Airway epithelial cell (primary cell): ENCODE measurements around the genes PTHLH, OVCH1, CAPRIN2 and TSPAN11.

- RAMPAGE, long total RNA = no peak
Observed at GRCh38 chr12:27781505-27781985, 1.5 kb upstream of the MANSC4 start.

- RAMPAGE, long total RNA = start-site peak on the minus strand at chr12:27972703-27972836, 428 and 272 reads in 2 replicates
Observed at GRCh38 chr12:27972559-27973213, at the start of gene PTHLH. Gene PTHLH (minus strand): TSS chr12:27972733.

GRCh38 chr12:28130445-28131479 is 59.5 kb upstream of the CCDC91 start:
- RAMPAGE, long total RNA = no peak

DNA sequence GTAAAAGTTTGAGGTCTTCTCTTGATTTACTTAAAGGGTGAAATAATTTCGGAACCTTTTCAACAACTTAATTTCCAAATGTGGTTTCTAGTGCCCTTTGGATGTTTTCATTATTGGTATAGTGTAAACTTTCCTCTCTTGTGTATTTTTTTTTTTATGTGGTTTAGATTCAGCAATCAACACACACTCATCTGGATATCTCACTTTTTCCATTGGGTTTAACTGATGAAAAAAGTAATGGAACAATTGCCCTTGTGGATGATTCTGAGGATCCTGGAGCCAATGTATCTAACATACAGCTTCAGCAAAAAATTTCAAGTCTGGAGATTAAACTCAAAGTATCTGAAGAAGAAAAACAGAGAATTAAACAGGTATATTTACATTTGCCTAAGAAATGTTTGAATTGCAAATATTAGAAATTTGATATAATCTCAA is 116.3 kb downstream of the CCDC91 start:
- RAMPAGE, long total RNA = no peak

GRCh38 chr12:28640472-28640739 is 450.1 kb downstream of the CCDC91 start:
- RAMPAGE, long total RNA = no peak

DNA sequence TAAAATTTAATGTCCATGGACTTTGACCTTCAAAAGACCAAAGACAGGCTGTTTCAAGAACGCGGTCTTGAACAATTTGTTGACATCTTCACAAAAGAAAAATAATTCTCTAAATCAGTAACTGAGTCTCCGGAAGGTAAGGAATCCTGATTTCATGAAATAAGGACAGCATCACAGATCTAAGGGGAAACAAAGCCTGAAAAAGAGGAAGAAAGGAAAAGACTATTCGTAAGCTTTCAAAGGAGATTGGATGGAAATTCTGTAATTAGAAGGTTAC is 107.3 kb upstream of the FAR2 start:
- RAMPAGE, long total RNA = no peak

DNA sequence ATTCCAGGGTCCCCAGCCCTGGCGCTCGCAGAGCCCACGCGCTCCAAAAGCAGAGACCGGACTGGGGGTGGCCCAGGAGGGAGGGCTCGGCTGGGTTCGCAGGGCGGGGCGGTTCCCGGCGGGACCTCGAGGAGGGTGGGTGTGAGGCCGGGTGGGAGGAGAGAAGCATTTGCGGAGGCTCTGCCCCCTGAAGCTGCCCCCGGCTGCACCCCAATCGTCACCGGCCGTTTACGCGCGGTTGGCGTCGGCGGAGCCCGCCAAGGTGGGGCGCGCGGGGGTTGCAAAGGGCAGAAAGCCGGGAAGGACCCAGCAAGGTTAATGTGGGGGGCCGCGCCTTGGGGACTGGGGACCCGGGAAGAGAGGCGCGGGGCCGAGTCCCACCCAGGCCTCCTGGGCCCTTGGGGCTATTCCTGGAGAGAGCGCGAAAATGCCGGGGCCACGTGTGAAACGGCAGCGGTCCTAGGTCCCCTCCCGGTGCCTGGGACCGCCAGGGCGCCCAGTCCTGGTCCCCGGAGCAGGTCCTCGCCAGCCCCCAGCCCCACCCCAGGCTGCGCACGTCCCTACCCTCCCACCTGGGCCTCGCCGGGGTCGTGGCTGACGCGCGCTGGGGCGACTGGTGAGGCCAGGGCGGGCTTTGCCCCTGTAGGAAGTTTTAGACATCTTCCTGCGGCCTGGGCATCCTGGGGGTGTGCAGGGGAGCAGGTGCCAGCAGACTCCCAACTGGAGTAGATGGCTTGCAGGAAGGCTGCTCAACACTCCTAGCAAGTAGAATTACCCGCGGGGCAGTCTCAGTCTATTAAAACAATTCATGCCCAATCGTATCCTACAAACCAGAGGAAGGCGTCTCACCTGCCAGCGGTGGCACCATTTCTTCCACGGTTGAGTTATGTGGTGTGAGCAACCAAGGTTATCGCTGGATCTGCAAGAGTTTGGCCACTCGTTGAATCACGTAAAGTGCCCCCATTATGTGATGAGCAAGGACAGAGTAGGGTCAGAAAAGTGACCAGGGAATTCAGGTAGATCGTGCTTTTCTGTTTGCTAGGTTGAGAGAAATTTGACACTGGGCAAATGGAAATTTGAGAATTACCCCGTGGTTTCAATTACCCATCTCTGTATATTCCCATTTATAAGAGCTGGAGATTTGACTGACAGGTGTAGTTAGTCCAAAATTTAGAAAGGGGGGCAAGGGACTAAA is 729 bp downstream of the FAR2 start:
- RAMPAGE, long total RNA = no peak

DNA sequence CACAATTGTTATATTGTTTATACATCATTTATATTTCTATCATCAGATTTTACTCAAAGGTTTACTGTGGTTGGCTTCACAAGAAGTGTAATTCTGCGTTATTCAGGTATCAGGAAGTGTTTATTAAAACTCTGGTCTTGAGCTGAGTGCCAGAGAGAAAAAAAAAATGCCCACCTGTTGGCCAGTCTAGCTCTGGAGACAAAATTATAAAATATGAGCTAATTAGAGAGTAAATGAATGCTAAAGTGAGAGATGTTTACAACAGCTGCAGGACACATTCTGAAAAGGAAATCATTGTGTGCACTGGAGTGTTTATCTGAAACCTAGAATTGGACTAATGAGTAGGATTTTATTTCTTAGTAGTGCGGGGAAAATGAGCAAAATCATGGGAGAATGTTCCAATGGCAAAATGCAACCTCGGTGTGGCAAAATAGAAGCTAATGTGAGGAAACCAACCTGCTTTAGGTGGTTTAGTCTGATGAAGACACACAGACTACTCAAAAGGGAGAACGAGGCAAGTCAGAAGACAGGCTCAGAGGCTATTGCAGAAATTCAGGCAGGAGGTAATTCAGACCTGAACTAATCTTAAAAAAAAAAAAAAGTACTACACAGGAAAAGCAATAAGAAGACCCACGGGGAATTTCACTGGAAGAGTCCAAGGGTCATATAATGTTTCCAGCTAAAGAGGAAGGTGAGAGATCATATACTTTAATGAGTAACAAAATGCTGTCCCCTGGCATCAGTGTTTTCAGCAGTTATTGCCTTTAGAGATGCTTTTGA is 59.6 kb downstream of the FAR2 start:
- RAMPAGE, long total RNA = no peak

DNA sequence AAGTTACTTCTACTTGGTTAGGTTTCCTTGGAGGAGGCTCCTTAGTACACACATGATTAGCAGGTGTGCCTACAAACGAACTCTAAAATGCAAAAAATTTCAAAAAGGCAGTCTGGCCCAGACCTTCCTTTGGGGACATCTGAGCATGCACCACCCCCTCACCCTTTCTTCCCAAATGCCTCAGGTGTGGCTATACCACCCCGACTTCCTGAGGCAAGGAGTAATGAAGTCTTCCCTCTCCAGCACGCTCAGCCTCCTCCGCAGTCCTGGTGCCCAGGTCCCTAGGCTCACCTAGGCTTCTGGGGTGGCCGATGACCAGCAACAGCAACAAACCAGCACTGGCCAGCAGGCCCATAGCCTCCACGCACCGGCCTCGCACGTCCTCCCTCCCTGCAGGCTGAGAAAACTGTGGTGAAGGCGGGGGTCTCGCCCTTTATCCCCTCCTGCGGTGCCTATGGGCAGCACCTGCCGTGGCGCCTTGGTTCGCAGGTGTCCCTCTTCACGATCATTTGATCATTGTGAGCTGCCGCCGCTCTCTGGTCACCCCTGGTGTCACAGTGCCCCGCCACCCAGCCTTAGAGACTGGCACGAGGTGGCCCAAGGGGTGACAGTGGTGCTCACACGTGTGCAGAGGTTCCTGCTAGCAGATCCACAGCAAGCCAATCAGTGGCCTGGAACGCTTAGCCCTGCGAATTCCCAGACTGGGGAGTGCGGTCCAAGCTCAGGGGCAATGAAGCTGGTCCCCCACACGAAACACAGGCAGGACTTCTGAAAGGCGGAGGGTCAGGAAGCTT is at the start of gene OVCH1:
Gene OVCH1 (minus strand): TSS at position 355 of the 794 bp plus-strand sequence.
- RAMPAGE, long total RNA = no peak

DNA sequence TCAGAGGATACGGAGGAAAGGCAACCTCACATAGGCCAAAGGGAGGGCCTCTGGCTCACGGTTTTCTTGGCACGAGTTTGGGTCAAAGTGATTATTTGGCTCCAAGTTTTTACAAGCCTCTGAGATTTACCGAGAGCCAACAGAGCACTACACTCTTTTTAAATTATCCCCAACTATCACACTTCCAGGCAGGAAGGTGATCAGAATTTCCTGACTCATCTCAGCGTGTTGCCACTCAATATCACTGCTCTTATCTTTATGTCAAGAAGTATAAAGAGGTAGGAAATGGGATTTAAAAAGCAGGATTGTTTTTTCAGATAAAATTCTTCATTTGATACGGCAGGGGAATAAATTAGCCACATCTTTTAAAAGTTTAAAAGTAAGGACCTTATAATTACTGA is 29.1 kb downstream of the TMTC1 start:
- RAMPAGE, long total RNA = no peak

DNA sequence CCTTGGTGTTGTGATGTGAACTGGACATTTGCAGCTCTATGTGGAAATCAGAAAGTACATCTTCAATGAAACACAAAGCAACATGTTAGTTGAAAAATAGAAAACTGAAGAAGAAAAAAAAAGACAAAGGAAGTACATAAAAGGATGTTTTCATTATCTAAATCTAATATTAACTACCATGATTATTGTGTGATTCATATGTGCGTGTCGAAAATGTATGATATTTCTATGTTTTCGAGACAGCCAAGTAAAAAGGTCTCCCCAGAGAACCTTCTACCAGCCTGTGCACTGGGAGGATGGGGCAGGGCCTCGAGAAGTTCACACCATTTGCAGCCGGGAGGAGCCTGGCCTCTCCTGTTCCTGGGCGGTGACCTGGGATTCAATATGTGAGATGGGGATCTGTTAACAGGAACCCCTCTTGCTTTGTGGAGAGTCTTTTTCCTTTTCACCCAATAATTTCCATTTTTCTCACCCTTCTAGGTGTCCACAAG is 189.3 kb downstream of the IPO8 start:
- RAMPAGE, long total RNA = no peak

DNA sequence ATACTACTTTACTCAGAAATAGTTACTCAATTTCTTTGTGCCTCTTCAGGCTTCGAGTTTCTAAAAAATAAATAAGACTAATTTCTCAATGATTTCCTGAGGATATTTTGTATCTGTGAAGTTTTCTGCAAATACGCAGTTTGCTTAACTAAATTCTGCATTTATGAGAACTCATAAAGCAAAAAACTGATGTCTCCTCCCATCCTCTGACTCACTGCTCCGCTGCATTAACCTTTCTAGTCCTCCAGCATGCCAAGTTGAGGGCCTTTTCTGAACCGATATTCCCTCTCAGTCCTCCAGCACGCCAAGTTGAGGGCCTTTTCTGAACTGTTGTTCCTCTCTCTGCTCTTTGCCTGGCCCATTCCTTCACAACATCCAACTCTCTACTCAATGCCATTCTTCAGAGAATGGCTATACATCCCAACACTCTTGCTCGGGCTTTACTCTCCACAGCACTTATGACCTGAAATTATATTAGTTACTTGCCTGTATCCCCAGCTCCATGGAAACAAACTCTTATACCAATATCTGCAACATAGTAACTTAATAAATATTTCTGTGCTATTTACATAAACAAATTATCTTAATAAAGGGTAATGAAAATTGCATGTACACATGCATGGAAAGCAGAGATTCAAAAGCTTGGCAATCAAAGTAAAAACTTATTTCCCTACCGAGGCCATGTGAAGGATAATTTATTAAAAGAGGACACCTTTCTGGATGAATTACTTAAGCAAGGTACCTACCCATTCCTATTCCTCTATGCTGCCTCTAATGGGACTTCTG is 3.0 kb downstream of the IPO8 start:
- RAMPAGE, long total RNA = no peak

DNA sequence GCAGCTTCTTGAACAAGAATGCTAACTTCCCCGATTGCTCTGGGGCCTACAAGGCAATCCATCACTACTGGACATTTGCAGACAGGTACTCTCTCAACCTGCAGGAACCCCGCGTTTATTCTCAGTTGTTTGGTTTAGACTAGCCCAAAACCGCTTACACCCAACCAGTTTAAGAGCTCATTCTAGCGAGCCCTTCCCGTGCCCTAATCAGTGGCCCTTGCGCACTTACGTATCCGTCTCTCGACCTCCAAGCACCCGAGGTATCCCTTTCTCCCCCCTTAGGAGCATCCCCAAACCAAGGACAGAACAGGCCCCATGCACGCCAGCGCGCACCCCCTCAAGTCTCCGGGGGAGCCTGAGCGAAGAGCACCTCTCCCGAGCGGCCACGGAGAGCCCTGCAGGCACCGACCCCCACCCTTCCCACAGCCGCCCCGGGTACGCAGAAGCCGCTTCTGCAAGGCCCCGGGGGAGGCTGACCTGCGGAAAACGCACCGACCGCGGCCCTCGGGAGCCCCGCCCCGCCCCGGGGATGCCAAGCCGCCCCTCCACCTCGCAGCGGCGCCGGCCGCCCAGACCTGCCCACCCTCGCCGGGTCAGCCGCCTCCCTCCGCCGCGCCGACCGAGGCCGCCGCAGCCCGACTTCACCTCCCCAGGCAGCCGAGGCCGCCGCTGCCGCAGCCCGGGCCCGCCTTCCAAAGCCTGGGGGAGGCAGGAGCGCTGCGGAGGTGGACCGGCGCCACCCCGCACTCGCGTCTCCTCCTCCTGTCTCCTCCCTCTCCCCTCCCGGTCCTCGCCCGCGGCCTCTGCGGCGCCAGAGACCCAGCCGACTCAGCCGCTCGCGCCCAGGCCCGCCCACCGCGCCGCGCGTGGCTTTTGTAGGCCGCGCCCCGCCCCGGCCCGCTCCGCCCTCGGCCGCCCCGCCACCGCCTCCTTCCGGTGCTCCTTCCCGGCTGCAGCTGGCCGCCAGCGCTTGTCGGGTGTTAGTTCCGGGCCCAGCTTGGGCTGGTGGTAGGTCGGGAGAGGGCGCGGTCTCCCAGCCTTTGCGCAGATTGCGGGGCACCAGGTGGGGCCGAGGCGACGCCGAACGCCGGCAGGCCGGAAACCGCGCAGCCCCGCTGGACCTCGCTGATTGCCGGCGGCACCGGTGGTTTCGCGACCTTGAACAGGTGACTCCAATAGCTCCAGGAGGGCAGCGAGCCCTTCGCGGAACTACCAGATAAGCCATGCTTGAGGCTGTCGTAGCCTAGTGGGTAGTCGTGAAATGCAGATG is at the start of gene CAPRIN2:
Gene CAPRIN2 (minus strand): TSS at position 846 of the 1,270 bp plus-strand sequence.
- RAMPAGE, long total RNA = no peak

DNA sequence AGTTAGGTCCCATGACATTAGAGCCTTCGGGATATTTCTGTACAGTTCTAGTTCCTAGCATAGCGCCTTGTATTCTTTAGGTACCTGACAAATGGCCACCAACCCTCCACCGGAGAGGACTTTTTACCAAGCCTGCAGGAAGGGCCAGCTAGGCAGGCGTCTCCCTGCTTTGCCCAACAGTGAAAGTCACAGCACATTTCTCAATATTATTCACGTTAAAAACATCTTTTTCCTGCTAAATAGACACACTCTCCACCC is 40.0 kb upstream of the CAPRIN2 start:
- RAMPAGE, long total RNA = no peak

DNA sequence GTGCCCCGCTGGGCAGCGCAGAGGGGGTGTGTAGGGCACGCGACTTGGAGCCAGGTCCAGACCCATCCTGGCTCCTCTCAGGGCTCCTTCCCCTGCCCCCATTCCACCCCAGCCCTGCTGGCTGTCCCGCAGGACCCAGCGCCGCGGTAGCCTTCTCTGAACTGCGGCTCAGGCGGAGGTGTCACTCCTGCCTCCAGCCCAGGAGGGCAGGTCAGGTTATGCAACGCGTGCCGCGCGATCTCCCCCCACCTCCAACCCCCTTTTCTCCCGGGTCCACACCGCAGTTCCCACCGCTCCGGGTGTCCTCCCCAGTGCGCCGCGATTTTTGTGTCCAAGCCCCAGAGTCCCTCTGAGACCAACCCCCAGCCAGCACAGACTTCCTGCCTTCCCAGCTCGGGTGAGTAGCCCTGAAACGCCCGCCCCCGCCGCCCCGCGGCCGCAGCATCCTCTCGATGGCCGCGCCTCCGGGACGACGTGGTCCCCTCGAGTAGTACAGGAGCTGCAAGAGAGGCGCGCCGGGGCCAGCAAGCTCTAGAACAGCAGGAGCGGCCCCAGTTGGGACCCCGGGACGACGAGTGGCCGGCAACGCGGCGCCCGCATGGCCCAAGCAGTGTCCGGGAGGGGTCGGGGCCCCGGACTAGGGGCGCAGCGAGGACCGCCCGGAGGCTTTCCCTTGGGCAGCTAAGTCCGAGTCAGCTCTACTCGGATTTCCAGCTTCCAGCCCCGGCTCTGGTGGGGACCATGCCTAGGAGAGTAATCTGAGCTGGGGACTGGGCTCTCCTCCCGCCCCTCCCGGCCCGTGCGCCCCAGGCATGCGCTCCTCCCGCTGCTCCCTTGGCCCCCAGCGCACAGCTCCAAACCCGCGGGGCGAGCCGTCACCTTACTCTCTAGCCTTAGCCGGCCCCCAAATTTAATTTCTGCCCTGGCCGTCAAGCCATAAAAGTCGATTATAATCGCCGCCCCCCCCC is 41.4 kb upstream of the CAPRIN2 start:
- RAMPAGE, long total RNA = no peak

DNA sequence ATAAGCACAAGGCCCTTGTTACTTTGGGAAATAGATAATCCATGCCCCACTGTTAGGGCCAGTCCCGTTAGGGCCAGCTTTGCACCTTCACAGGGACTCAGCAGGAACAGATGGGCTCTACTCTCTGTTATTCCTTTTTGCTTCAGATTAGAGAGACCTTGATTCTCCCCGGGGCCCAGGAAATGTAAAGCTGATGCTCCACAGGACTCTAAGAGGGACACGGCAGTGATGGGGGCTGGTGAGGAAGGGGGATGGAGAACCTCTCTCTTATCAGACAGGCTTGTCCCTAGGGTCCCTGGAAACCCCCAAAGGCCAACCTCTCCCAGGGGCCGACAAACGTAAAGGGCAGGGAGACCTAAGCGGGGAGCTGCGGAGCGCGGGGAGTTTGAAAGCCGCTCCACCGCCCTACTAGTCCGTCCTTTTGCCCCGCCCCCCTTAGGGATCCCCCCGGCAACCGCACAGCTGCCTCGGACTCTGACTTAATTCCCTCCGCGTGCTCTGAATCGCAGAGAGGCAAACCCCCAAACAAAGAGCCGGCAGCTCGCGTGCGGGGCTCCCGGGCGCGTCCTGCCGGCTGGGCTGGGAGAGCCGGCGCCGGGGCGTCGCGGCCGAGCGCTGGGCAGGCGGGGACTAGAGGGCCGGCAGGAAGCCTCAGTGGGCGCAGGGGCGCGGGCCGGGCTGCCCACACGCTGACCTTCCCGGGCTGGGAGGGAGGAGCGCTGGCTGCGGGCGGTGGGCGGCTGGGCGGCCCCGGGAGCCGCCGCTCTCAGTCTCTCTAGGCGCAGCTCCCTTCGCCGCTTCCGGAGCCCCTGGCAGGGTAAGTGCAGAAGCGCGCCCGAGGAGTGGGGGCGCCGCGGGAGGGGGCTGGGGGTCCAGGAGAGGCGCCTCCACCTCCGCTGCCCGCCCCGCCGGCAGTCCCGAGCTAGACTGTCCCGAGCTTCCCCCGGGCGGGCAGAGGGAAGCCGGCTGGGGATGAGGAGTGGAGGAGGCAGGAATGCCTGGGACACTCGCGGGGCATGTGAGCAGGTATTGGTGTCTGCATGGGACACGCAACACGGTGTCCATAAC is at the start of gene TSPAN11:
Gene TSPAN11 (plus strand): TSS at position 769 of the 1,068 bp plus-strand sequence.
- RAMPAGE, long total RNA = no peak

- RAMPAGE, long total RNA = no peak
Observed at GRCh38 chr12:31162925-31163178, 89.2 kb downstream of the DDX11 start.

DNA sequence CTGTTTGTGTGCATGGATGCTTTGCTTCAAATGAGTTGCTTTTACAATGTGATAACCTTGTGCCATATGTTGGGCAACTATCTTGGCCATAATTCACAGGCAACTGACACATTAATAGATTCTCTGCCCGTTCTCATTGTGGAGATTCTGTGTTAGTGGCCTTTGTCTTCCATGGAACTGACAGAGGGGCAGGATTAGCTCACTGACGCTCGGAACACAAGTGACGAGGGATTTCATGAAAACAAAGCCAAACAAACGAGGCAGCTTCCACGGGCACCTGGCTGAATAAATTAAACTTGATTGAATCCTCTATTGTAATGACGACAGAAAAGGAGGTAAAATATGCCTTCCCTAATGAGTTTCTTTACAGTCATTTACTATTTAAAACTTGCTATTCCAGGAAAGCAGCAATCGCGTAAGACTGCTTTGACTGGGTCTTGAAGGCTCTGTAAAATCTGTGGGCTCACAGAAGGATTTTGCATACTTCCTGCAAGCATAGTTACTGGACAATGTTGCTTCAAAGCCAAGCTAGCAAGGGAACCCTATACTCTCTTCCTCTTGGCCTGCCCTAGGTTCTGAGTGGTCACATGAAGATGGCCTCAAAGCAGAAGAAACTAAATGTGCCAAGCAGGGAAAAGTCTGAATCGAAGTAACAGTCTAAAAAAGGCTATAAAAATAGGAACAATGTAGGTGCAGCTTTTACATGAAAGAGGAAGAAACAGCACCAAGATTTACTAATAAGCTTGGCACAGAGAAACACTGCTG is 28.0 kb upstream of the SINHCAF start:
- RAMPAGE, long total RNA = no peak

GRCh38 chr12:31506931-31507373 is 84.0 kb downstream of the DENND5B start:
- RAMPAGE, long total RNA = no peak

GRCh38 chr12:31744369-31745033 is 15.7 kb upstream of the AMN1 start:
- RAMPAGE, long total RNA = no peak